Cytotoxic T cell (primary cell): ENCODE measurements around the gene TMCO1.

DNA sequence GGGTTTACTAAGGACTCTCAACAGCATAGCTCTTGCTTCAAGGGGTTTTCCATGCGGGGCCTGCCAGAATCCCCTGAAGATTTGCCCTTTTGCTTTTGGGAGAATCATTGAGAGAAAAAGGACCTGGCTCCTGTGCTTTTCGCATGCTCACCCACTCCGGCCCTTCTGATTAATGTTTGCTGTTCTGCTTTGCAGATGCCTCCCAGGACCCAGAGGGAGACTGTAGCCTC lies 72.5 kb downstream of the DDR2 start:
- PRO-cap, 2 experiments = no peak in any of the 2 experiments

DNA sequence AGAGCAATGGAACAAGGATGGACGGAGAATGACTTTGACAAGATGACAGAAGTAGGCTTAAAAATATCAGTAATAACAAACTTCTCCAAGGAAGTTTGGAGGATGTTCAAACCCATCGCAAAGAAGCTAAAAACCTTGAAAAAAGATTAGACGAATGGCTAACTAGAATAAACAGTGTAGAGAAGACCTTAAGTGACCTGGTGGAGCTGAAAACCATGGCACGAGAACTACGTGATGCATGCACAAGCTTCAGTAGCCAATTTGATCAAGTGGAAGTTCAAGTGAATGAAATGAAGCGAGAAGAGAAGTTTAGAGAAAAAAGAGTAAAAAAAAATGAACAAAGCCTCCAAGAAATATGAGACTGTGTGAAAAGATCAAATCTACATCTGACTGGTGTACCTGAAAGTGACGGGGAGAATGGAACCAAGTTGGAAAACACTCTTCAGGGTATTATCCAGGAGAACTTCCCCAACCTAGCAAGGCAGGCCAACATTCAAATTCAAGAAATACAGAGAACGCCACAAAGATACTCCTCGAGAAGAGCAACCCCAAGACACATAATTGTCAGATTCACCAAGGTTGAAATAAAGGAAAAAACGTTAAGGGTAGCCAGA lies 43.3 kb upstream of the HSD17B7 start:
- PRO-cap, 2 experiments = no peak in any of the 2 experiments

DNA sequence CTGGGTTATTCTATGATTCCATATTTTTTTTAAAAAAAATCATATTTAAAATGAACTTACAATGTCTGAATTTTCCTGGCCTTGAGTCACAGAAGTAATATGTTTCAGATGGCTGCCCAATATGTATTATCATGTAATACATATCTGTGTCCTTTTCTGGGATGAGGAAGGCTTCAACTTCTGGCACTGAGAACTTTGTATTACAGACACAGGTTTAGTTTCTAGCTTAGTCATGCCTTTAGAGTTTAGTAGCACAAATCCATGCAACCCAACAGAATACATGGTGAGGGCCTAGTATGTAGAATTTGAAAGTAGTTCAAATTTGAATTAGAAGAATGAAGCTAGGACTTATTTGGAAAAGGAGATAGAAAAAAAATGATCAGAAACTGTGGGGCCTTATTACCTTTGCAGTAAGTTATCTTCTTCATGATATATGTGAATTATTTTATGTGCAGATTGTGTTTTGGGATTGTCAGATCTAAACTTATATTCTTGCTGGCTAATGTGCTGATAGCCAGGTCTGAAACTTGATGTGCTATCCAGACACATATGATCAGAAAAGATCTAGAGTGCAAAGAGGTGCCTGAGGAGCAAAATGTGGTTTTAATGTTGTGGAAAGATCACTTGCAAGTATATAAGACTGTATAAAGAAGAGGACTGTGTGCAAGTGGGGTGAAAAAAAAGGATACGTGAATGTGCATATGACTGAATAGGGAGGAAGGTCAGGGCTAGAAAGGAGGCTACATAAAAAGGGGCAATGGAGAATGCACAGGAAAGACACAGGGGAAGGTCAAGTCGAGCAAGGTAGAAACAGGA lies 7.6 kb upstream of the HSD17B7 start:
- PRO-cap, 2 experiments = no peak in any of the 2 experiments

- PRO-cap, 2 experiments = no peak in any of the 2 experiments
These were observed 52.4 kb upstream of the CCDC190 start for GRCh38 chr1:162913306-162913823.

GRCh38 chr1:163231382-163231909 lies 28.7 kb upstream of the RGS5 start:
- PRO-cap, 2 experiments = no peak in any of the 2 experiments

- PRO-cap, 2 experiments = no peak in any of the 2 experiments
These were observed 31.6 kb upstream of the NUF2 start for GRCh38 chr1:163289912-163290852.

- PRO-cap, 2 experiments = no peak in any of the 2 experiments
These were observed 51.6 kb downstream of the PBX1 start for GRCh38 chr1:164610518-164610962.

DNA sequence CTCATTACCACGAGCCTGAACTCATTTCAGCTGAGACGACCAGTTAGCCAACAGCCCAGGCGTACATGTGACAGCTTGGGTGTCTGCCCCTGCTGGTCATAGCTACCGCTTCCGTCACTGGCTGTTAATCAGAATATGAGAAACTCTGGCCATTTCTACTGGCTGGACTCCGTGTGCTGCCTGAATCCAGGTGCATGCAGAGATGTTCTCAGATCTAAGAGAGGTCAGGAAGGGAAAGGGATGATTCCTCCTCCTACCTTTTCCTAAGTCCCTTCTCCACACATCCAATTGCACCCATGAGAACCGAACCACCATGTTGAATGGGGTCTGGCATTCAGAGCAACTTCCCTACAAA lies 144.5 kb downstream of the PBX1 start:
- PRO-cap, 2 experiments = no peak in any of the 2 experiments

DNA sequence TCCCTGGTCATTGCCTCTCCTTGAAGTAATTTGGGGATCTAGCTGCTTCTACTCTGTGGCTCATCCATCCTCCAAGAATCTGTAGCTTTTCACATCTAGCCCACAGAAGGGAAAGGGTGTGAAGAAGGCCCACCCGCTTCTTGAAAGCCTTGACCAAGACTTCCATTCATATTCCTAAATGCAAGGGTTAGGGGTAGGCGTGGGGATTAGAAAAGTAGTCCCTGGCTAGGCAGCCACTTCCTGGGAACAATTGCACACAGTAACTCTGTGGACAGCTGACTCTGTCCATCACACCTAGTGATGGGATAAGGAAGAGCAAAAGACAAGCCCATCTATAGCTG lies 294.1 kb downstream of the PBX1 start:
- PRO-cap, 2 experiments = no peak in any of the 2 experiments

- PRO-cap, 2 experiments = no peak in any of the 2 experiments
These were observed 353.3 kb downstream of the PBX1 start for GRCh38 chr1:164912208-164912774.

DNA sequence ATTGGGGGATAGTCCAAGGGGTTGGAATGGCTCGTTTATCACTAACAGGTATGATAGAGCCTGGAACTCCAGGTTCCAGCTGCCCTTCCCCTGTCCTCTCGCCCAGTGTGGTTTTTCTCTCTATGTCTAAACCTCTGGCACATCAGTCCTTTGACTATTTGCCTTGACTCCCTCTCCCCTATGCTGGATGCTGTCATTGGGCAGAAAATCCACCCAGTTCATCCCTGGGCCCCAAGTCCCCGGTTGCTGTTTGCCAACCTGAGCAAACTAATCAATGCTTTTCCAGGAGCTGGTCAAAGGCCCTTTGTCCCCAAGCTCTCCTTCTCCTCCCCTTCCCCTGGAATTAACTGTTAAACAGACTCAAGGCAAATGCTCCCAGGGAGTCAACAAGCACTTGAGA lies 102.8 kb downstream of the LMX1A start:
- PRO-cap, 2 experiments = no peak in any of the 2 experiments

GRCh38 chr1:165467523-165468545 lies 22.9 kb upstream of the RXRG start:
- PRO-cap, 2 experiments = no peak in any of the 2 experiments

GRCh38 chr1:165634539-165635105 lies 3.6 kb downstream of the MGST3 start:
- PRO-cap, 2 experiments = no peak in any of the 2 experiments

DNA sequence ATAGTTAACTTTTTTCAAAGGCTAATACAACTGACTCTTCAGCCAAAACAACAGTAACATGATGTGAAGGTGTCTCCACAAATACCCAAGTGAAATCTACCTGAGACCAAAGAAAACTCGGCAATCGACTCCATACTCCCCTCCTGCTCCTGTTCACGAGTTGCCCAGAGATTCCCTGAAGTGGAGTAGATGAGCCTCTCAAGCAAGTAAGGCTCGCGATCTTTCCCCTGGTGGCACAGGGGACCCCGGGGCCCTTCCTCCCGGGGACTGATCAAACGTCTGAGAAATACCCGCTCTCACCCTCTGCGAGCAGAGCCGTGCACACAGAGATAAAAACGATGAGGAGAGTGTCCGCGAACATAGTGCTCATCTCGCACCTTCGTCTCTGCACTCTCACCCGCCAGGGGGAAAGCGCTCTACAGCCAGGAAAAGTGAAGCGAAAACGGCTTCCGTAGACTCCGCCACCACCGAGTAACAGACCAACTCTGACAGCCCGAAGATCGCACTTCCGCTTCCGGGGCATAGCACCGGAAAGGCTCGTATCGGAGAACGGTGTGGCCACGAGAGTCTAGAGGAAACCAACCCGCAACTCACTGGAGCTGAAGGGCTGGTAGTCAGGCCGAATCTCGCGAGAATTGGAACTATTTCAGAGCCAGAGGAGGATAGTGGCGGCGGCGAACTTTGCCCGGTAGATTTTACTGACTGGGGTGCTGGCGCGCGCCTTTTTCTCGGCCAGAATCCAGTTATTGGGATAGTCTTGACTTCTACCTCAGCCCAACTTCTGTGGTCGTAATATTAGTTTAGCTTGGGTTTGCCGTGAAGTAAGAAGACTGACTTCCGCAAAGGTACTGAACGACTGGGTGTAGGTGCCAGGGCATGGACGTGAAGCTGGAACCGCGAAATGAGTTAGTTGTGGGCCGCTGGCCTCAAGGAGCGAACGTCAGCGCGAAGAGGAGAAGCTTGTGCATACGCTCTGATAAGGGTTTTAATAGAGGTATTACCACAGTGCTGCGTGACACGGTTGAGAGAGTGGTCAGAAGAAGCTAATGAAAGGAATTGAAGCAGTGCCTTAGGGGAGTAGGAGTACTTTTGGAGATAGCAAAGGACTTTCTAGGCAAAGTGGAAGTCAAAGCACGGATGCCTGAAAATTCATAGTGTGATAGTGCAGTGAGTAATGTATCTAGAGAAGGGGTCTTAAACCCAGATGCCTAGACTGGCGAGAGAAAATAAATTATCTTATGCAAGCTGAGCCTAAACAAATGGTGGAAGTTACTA lies at the start of gene TMCO1:
TSS of gene TMCO1 (minus strand) at position 487 of the 1,275 bp plus-strand sequence.
- PRO-cap, 2 experiments = peak in 2 of 2 experiments; most common plus-strand start position 645 of the sequence (in 1); most common minus-strand start position 487 of the sequence (in 2)

DNA sequence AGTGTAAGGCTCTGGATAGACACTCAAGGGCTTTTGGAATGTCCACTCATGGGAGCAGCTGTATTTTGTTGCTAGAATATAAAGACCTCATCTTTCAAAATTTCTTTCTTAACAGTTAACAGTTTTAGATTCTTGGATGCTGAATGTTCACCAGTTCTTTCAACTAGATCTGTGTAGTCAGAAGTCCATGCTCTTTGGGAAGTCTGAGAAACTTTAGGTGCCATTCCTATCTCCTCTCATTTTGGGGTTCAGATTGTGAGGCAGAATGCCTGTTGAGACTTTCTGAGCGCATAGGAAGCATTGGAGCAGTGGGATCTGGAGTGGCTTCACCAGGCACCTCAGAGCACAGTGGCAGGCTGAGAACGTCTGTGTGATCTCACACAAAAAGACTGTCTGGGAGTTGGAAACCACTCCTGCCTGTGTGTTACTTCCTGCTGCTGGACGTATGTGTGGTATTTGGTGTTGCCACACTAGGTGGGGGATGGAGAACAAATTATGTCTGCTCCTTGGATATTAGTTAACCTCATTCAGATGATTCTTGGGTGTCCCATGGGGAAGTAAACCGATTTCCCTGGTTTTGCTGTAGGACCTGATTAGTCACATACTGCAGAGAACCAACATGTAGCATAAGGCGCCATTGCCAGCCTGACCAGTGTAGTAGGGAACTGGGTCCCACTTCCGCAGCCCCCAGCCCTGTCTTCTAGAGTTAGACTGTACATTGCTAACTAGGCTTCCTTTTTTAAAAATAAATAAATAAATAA lies 26.6 kb downstream of the UCK2 start:
- PRO-cap, 2 experiments = no peak in any of the 2 experiments

GRCh38 chr1:165859973-165860517 lies 32.6 kb downstream of the UCK2 start:
- PRO-cap, 2 experiments = no peak in any of the 2 experiments

- PRO-cap, 2 experiments = no peak in any of the 2 experiments
These were observed 86.0 kb downstream of the FAM78B start for GRCh38 chr1:166080551-166081451.

DNA sequence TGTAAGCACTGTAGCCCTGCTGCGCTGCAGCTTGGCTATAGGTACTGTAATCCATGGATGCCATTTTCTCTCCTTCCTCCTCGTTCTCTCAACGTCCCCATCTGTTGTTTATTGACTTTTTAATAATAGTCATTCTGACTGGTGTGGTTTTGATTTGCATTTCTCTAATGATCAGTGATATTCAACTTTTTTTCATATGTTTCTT lies 110.6 kb upstream of the FAM78B start:
- PRO-cap, 2 experiments = no peak in any of the 2 experiments

- PRO-cap, 2 experiments = no peak in any of the 2 experiments
These were observed 218.2 kb upstream of the FAM78B start for GRCh38 chr1:166384969-166385520.

DNA sequence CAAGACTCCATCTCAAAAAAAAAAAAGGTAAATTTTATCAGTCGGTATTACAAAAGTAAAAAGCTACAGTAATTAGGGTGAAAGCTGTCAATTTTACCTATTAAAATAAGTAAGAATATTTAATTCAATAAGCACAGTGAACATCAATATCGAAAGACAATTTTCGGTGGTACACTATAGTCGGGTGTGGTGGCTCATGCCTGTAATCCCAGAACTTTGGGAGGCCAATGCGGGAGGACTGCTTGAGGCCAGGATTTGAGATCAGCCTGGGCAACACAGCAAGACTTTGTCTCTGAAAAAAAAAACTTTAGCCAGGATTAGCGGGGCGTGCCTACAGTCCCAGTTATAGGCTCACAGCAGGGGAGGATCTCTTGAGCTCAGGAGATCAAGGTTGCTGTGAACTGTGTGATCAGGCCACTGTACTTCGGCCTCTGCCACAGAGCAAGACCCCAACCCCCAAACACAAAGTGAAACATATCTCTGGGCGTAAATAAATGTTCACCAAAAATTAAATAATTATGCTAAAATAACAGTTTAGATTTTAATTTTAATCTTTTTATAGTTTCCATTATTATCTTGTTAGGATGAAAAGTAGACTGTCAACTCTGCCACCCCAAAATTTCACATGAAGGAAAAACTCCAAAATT lies 1.6 kb downstream of the TADA1 start:
- PRO-cap, 2 experiments = no peak in any of the 2 experiments